SK-MEL-5 (cell line): ENCODE measurements around a stretch of chr1.

DNA sequence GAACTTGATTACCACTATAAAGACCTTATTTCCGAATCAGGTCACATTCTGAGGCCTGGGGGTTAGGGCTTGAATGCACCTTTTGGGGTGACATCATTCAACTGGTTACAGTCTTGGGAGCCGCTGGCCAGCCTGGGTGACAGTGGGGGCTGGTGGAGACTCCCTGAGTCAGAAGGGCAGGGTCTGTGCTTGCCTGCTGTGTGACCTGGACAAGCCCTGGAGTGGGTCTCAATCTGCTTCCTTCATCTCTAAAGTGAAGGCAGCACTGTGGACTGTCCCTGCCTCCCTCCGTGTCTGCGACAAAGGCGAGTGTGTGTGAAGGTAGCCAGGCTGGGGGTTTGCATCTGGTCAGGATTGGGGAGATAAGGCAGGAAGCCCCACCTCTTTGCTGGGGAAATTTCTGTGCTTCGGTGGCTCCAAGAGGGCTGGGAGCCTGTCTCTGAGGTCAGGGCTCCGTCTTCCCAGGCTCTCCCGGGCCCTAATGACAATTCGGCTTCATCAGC lies 105.4 kb downstream of the PRDM16 start:
RAMPAGE:
- cytosol, long total RNA: no peak
- long total RNA: no peak
- nucleus, long total RNA: no peak

DNA sequence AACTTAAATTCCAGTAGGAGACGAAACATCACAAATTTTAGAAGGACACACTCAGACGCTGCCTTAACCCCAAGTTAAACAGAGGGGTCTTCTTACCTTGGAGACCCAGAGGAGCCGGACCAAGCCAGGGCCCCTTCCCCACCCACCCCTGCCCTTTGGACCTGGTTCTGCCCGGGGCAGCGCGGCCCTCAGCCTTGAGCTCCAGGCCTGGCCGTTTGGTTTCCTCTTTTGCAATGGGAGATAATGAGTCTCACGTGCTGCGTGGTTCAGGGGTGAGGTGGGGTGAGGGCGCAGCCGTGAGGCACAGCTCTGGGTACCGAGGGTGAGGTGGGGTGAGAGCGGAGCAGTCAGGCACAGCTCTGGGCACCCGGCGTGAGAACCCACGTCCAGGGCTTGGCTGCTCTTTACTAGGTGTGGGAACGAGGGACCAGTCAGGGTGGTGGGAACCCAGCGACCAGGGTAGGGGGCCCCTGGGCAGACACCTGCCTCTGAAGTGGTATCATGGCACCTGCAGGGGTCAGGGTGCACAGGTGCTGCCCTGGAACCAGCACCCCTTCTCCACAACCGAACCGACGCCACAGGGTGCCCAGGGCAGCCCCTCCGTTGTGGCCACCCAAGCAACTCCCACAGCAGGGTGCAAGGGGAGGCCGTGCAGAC lies 182.2 kb downstream of the PRDM16 start:
RAMPAGE:
- cytosol, long total RNA: no peak
- long total RNA: no peak
- nucleus, long total RNA: no peak

RAMPAGE:
- cytosol, long total RNA: no peak
- long total RNA: no peak
- nucleus, long total RNA: no peak
Measured at GRCh38 chr1:3258364-3259107, 189.5 kb downstream of the PRDM16 start.

DNA sequence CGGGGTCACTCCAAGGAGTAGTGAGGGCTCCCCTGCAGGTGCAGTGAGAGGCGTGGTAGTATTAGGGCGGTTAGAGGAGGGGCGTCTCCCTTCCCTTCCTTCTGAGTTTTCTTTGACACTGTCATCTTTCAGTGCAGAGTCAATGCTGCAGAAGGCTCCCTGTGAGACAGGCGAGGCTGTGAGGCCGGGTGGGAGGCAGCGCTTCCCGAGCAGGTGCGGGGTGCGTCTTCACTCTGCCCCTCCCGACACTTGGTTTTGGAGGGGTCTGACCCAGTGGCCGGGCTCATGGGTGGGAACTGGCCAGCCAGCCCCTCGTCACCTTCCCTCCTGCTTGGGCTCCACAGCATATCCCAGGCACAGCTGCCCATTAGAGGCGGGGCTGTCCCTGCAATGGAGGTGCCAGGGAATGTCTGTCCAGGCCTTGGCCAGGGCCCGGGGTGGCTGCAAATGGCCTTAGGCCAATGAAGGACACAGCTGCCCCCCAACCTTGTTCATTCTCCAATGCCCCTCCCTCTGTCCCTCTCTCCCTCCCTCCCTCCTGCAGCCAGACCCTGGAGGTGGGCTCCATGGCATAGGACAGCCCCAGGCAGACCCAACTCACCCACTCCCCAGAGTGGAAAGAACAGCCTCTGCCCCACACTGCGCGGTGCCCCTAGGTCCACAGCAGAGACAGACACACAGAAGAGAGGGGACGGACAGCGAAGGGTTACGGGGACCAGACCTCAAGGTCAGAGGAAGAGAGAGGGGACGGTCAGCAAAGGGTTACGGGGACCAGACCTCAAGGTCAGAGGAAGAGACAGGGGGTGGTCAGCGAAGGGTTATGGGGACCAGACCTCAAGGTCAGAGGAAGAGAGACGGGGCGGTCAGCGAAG lies 171.4 kb upstream of the ARHGEF16 start:
RAMPAGE:
- cytosol, long total RNA: no peak
- long total RNA: no peak
- nucleus, long total RNA: no peak

RAMPAGE:
- cytosol, long total RNA: no peak
- long total RNA: no peak
- nucleus, long total RNA: no peak
Measured at GRCh38 chr1:3314740-3315535, 139.5 kb upstream of the ARHGEF16 start.

DNA sequence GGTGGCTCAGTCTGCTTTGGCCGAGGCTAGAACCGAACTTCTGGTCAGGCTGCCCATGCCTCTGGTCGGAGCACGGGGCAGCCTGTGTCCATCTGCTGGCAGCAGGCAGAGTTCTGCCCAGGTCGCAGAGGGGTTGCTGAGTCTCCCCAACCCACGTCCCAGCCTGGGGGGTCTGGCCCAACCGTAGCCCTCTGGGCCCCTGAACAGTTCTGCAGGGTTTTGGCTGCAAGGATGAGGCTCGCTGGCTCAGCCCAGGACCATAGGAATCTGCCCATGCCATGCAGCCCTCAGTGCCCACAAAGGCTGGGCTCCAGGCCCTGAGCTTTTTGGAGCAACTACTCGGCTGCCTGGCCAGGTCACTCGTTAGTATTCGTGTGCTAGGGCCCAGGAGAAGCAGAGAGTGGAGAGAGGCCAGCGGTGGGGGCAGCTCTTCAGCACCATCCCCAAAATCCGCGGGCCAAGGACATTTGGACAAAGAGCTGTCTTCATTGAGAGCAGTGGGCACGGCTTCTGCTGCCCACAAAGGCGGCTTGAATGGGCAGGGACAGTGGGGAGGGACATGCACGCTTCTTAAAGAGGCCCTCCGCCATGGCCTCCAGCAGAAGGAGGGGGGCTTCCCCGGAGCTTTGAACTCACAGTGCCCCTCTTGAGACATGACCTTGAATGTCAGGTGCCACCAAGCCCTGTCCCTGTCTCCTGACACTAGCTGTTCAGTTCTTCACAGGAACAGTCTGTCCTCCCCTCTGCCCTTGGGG lies 106.3 kb upstream of the ARHGEF16 start:
RAMPAGE:
- cytosol, long total RNA: no peak
- long total RNA: no peak
- nucleus, long total RNA: no peak

RAMPAGE:
- cytosol, long total RNA: no peak
- long total RNA: no peak
- nucleus, long total RNA: no peak
Measured at GRCh38 chr1:3359760-3360009, 94.8 kb upstream of the ARHGEF16 start.

DNA sequence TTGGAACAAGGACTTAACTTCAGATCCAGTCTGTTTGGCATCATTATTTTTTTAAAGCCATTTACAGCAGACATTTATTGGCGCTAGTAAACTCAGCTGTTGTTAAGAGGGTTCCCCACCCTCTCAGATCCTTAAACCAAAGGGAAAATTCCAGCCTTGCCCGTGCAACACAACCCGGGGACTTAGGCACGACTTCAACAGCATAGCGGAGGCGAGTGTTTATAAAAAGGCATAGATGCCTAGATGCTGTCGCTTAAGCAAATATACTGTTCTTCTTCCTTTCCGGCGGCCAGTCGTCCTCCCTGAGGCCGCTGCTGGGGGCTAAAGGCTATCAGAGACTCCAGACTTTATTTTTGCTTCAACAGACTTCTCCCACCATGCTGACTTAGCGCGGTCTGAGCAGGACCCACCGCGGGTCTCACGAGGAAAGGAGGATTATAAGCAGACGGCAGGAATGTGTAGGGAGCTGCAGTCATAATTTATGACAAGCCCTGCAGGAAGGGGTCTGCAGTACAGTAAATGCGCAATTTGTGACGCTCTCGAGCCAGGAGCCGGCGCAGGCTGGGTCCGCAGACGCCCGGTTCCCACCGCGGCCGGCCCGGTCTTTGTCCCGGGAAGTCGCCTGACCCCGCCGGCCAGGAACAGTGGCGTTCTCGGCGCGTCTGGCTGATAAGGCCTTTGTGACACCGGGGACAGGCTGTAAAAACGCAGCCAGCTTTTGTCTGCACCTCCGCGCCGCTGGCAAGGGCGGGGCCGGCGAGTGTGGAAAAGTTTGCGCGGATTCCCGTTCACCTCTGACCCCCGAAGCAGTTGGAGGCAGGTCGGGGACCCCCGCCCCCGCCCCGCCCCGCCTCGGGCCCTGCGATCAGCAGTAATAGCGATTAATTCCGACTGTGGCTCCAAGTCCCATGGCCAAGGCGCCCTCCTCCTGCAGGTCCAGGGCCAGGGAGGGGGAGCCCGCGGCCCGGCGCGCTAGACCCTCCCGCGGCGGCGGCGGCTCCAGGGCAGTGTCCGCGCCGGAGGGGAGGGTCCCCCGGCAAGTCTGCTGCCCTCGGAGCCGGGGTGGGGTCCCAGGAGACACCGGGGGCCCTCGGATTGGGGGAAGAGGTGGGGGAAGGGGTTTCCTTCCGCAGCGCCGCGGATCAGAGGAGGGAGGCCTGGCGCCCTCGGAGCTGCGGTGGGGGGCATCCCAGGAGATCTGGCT lies 61.0 kb upstream of the ARHGEF16 start:
RAMPAGE:
- cytosol, long total RNA: no peak
- long total RNA: no peak
- nucleus, long total RNA: no peak

DNA sequence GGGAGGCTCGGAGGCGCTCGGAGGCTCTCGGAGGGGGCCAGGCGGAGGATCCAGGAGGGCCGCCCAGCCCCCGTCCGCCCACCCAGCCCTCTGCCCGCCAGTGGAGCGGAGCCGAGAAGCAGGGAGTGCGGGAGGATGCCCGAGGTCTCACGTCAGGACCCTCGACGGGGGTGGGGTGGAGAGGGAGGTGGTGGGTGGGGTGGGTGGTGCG lies 60.3 kb upstream of the ARHGEF16 start:
RAMPAGE:
- cytosol, long total RNA: no peak
- long total RNA: no peak
- nucleus, long total RNA: no peak

RAMPAGE:
- cytosol, long total RNA: no peak
- long total RNA: no peak
- nucleus, long total RNA: no peak
Measured at GRCh38 chr1:3466958-3467639, 12.6 kb downstream of the ARHGEF16 start.

DNA sequence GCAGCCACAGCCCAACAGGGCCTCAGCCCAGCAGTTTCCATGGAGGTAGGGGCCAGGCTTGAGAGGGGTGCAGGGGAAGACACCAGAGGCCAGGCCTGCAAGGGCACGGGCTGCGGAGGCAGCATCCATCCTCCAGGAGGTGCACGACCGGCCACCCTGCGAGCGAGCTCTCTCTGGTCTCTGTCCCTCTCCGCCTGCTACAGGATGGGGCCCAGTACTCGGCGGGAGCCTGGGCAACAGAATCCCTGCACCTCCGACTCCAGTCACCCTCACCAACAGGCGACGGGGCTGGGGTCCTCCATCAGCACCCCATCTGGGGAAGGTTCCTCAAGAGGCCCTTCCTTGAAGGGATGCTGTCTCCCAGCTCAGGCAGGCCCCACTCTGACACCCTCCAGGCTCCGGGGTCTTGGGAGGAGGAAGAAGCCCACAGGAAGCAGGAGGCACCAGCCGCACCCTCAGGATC lies 77.8 kb downstream of the MEGF6 start:
RAMPAGE:
- cytosol, long total RNA: no peak
- long total RNA: no peak
- nucleus, long total RNA: no peak

GRCh38 chr1:3561438-3561903 lies 49.8 kb downstream of the MEGF6 start:
RAMPAGE:
- cytosol, long total RNA: no peak
- long total RNA: no peak
- nucleus, long total RNA: no peak

GRCh38 chr1:3786763-3787125 lies 9.6 kb downstream of the LRRC47 start:
RAMPAGE:
- cytosol, long total RNA: no peak
- long total RNA: no peak
- nucleus, long total RNA: no peak

RAMPAGE:
- cytosol, long total RNA: no peak
- long total RNA: no peak
- nucleus, long total RNA: no peak
Measured at GRCh38 chr1:3787126-3787727, 9.1 kb downstream of the LRRC47 start.

DNA sequence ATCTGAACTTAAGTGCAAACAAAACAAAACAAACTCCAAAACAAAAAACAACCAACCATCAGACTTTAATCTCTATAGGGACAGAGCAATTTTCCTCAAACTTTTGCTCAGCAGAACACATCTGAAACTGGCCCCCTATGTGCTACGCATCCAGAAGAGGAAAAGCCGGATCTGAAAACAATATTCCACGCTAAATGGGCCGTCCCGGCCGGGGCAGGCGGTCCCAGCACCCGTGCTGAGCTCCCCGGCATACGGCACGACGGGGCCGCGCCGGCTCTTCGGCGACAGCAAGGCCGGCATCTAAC lies 623 bp downstream of the CEP104 start:
RAMPAGE:
- cytosol, long total RNA: no peak
- long total RNA: no peak
- nucleus, long total RNA: no peak

GRCh38 chr1:3858113-3858663 lies 912 bp downstream of the DFFB start:
RAMPAGE:
- cytosol, long total RNA: no peak
- long total RNA: no peak
- nucleus, long total RNA: no peak

GRCh38 chr1:3942529-3943277 lies 42.6 kb upstream of the C1orf174 start:
RAMPAGE:
- cytosol, long total RNA: no peak
- long total RNA: no peak
- nucleus, long total RNA: no peak

GRCh38 chr1:4512375-4513177 lies 141.8 kb upstream of the AJAP1 start:
RAMPAGE:
- cytosol, long total RNA: no peak
- long total RNA: no peak
- nucleus, long total RNA: no peak

DNA sequence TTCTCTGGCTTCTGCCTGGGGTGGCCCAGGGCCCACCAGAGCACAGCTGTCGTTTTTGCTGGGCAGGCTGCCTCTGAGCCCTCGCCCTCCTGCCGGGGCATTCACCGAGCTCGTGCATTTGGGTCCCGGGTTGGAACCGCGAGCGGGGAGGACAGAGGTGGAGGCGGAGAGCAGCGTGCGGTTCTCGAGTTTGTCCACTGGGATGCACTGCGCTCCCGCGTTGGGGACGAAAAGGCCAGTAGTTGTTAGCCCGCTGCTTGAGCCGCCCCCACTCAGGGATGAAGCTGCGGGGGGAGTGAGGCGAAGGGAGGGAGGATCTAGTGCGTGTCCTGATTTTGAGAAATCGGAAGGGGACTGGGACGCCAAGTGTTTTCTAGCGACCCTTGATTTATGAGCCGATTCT lies 1.9 kb downstream of the AJAP1 start:
RAMPAGE:
- cytosol, long total RNA: no peak
- long total RNA: no peak
- nucleus, long total RNA: no peak

RAMPAGE:
- cytosol, long total RNA: no peak
- long total RNA: no peak
- nucleus, long total RNA: no peak
Measured at GRCh38 chr1:6179008-6179459, 1.1 kb downstream of the CHD5 start.